BE2C (cell line): ENCODE results near the gene C5orf58.

DNA sequence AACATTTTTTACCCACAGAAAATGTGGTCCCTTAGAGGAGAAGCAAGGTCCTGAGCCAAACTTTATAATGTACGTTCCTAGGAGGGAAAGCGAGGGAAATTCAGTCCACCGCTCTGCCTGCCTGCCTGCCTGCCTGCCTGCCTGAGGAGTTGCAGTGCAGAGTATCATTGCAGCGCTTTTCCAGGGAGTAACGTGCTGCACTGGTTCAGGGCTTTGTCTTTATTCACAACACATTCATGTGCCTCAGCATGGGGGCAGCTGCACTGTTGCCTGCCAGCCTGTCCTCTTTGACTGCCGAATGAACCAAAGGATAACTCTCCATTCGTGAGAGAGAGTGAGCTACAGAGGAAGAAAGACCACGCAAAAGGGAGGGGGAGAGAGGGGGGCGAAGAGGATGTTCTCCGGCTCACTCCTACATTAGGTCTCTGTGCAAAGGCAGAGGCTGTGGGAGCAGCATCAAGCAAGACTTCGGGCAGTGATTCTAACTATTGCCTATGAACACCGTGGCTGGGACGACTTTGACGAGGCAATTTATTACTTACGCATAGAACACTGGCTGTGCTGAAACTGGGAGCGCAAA is 791.2 kb downstream of the MAT2B start:
- RRBS: no CpG with 5 or more reads among the region's 16 CpGs

GRCh38 chr5:167459426-167459691 is 480.5 kb downstream of the TENM2 start:
- RRBS: no CpG with 5 or more reads among the region's 1 CpG

DNA sequence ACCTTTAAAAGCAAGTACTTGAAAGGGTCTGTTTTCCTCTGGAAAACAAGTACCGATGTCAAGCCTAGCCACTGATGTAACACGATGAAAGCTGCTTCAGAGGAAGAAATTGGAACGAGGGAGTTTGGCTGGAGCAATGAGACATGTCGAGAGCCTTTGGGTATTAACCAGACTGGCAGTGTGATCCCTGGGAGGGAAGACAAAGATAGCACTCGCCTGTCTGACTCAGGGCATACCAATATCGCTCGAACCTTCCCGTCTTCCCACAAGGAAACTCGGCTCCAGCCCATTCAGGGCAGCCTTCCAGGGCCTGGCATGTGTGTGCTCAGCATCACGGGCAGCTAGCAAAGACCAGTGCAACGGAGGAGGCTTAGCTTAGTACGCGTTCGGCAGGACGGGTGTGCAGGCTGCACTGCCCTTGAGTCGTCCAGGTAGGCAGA is 356.9 kb upstream of the WWC1 start:
- RRBS: no CpG with 5 or more reads among the region's 16 CpGs

DNA sequence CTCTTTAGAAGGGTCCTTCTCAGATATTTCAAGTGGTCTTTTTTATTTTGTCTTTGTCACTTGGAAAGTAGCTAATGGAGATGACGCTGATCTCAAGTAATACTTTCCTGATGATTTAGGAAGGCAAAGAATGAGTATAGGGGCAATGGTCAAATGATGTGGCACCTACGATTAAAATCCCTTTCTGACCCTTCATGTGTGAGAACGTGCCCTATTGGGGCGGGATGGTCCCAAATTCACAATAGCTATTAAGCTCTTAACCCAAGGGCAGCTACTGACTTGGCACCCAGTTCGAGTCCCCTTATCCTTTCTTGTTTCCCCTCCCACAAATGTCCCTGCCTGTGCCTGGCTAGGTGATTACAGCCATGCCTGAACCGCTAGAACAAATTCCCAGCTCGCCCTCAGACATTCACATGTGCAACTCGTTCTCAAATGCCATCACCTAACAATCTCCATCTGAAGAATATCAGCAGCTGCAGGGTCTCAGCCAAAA is 347.5 kb upstream of the WWC1 start:
- RRBS: no CpG with 5 or more reads among the region's 8 CpGs

GRCh38 chr5:167945512-167946130 is 345.8 kb upstream of the WWC1 start:
- RRBS: no CpG with 5 or more reads among the region's 12 CpGs

- RRBS: no CpG with 5 or more reads among the region's 20 CpGs
Measured at GRCh38 chr5:168262730-168263453, 28.6 kb upstream of the WWC1 start.

DNA sequence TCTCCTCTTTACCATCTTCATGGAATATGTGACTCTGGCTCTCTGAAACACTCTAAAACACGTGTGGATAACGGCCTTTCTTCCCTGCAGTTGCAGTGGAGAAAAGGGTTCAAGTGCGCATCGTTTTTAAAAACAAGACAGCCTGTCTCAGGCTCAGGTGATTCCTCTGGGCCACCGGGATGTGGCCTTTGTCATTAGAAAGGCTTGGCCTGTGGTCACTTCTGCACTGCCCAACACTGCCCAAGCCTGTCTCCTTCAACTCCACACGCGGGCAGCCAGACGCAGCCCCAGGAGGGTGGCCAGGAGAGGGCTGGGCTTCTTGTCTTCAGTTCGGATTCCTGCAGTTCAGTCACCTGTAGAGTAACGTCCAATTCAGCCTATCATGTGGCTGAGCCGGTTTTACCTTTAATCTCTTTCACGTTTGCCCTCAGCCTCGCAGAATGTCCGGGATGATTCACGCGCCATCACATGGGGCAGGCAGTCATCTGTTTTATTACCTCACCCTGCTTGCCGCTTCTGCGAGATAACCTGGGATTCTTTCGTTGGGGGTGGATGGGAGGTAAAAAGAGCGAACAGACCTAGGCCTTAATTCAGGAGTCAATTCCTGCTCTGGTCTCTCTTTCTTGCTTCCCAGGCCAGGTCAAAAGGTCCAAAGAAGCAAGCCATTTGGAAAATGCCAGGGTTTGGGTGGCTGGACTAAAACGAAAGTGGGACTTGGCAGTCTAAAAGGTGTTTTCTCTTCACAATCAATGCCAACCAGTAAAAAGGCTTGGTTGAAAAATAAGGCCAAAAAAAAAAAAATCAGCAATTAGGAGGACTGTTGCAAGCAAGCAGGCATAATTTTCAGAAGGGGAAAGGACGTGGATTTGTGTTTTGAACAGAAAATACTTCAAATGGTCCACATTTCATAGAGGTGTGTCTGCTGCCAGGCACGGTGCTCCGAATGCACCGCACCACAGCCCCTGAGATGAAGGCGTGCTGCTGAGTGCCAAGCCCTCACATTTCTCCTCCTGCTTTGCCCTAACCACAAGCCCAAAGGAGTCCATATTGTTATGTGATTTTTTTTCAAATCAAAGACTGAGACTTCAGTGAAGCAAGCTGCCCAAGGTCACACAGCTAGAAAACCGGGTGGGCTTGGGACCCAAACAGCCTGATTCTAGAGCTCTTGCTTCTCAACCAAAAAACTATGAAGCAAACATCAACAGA is 2.9 kb upstream of the WWC1 start:
- RRBS: no CpG with 5 or more reads among the region's 27 CpGs

- RRBS: no CpG with 5 or more reads among the region's 4 CpGs
Measured at GRCh38 chr5:168328830-168329268, 37.4 kb downstream of the WWC1 start.

DNA sequence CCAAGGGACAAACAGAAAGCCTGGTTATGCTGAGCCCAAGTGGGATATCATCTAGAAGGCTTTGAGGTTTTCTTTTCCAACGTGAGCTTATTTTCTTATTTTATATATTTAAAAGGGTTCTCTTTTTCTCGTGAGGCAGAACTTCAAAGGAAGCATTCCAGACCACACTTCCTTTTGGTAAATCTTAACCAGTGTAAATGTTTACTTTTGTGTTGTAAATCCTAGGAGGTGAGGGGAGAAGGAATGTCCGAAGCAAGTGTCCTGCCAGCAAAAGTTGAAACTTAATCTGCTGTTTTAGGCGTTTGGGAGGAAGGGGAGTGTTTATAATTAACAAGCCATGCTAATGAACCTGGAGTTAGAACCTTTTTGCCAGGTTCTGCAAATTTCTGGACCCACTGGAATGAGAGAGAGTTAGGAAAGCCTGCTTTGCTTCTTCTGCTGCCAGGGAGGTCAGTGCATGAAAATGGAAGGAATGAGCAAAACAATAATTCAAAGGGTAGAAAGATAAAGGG is 37.9 kb downstream of the WWC1 start:
- RRBS: no CpG with 5 or more reads among the region's 4 CpGs

DNA sequence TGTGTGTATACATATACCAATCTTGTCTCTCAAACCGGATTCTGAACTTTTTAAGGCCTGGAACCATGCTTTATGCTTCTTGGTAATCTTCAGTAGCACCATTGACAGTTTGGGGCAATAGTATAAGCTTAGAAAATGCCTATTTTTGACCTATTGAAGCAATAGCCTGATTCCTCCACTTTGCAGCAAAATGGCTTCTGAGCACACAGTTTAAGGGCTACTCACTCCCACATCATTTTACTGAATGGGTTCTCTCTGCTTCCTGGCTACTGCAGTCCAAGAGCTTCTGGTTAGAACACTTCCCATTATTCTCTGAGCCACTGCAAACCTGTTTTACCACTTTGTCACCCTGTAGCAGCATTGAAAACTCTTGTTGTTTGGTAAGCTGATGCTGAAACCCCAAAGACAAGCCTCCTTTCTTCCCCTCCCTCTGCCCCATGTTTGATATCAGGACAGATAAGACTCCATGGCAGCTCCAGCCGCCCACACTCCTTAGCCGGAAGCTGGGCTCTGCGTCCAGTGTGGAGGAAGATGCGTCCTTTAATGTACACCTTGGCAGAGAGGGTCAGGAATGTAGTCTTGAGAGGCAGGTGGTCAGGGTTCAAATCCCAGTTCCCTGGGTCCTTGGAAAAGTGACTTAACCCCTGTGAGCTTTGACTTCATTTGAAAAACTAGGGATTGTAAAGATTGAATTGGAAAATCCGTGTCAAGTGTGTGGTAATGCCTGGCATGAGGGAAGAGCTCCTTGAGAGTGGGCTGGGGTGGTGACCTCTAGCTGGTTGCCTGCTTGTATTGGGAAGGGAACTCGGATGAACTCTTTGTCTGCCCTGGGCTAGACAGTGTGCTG is 84.3 kb upstream of the RARS1 start:
- RRBS: no CpG with 5 or more reads among the region's 7 CpGs

GRCh38 chr5:168414061-168414614 is 72.1 kb upstream of the RARS1 start:
- RRBS: 34% methylated on average over 3 of the region's 10 CpGs

- RRBS: no CpG with 5 or more reads among the region's 2 CpGs
Measured at GRCh38 chr5:168562238-168562543, 17.0 kb downstream of the PANK3 start.

DNA sequence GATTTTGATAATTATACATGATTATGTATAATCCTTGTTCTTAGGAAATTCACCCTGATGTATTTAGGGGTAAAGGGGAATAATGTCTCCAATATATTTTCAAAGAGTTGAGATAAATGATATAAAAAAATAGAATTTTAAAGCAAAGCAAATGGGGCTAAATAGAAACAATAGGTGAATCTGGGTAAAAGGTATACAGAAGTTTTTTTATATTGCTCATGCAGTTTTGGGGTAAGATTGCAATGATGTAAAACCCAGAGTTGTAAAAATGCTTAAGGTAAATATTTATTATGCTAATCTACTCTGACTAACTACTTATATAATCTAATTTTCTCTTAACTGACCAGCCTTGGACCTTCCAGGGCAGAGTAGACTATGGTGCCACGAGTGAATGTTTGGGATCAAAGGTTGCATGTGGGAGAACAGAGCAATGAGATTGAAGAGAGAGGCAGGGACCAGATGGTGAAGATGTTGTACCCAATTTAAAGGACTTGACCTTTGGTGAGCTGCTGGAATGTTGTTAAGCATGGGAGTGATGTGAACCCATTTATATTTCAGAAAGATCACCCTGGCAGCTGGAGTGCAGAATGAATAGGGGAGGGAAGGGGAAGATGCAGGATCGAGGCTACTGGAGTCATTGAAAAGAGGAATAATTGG is 34.8 kb upstream of the PANK3 start:
- RRBS: no CpG with 5 or more reads among the region's 2 CpGs

GRCh38 chr5:168662134-168662897 is 83.1 kb upstream of the PANK3 start:
- RRBS: no CpG with 5 or more reads among the region's 7 CpGs

DNA sequence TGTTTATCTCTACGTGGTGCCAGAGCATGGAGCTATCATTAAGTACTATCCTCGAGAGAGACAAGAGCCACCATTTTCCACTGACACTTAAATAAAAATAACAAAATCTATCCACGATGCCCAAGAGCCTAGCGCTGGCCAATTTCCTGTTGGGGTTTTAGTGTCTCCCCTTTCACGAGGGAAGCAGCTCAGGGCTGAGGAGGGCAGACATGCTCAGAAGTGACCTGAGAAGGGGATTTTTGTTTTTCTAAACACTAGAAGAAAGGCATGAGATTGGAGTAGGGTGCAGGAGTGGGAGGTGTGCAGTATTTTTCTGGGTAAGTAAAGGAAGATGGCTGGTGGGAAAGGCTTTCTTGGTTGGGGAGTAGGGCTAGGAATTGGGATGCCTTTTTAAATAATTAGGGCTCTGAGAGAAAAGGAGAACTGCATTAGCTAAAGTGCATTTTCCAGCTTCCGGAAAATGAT is 307.3 kb upstream of the PANK3 start:
- RRBS: no CpG with 5 or more reads among the region's 6 CpGs

DNA sequence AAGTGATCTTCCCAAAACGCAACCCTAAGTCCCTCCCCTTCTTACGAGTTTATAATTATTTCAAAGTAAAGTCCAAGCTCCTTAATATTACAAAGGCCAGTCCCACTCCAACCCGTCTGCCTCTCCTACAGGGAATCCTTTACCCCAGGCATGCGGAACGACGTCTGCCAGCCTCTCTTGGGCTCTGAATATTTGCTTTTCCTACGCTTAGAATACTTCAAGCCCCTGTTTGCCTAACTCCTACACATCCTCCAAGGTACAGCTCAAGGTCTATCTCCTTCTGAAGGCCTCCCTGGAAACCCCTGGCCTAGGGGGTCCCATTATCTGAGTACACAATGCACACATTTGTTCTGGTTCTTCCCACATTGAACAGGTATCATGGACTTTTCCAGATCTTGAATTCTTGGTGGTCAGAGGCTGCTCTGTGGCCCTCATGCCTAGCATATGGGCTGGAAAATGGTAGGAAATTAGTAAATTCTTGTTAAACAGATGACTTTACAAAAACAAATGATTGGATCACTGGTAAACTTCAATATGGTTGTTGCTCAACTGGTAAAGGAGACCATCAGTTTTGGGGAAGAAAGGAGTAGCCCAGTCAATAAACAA is 246.3 kb downstream of the SLIT3 start:
- RRBS: no CpG with 5 or more reads among the region's 7 CpGs

DNA sequence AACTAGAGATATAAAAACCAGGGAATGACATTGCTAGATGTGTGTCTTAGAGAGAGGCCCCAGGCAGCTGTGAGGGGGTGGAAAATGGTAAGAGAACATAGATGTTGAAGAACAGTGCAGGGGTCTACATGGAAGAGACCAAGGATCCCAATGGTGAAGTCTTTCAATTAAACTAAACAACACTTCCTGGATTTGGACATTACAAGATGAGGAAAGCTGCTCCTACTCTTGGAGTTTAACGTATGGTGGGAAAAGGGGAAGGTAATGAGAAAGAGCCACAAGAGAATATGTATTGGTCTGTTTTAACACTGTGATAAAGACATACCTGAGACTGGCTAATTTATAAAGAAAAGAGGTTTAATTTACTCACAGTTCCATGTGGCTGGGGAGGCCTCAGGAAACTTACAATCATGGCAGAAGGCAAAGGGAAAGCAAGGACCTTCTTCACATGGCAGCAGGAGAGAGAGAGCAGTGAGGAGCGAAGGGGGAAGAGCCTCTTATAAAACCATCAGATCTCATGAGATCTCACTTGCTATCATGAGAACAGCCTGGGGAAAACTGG is 124.7 kb downstream of the INSYN2B start:
- RRBS: no CpG with 5 or more reads among the region's 2 CpGs

- RRBS: no CpG with 5 or more reads among the region's 7 CpGs
Measured at GRCh38 chr5:169980631-169981116, 379 bp upstream of the INSYN2B start.

DNA sequence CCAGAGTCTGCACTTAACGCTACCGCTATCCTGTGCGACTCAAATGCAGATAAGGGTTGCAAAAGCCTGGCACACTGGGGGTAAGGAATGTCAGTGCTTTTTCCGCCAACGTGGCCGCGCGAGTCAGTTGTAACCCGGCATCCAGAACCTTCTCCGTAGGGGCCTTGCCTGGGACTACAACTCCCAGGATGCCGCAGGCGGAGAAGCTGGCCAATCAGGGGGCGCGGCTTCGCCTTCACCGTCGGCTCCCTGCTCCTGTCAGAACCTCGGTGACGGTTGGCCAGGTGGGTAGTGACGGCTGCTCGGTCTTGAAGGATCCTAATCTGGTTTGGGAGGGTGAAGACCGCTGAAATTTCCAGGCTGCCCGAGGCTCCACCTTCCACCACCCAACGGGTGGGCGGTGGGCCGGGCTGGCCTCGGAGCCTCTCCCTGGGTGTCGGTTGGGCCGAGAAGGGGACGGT is at the start of gene C5orf58:
C5orf58 (plus strand) TSS at position 262 of the 461 bp plus-strand sequence.
- RRBS: 88% methylated on average over 3 of the region's 30 CpGs

DNA sequence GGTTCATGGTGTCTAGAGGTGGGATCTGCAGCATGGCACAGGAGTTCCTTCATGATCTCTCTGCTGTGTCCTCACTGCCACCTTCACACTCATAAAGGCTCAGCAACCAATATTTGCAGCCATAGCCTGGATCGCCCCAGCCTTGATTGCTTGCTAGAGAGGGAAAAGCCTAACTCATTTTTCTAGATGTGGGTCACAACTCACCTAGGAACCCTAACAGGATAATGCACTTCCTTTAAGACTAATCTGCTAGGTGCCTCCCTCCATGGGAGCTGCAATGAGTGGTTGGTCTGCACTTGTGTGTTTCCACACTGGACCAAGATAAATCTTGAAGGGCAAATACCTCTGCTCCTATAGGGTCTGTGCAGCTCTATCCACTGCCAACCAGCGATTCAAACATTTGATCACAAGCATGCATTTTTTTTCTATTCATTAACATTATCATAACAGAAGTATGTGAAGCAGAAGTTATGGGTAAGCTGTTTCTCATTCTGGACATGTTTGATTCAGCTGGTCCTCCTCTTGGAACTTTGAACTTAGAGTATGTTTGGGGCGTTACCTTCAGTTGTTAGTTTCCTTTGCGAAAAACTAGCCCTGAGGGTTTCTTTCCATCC is 16.9 kb downstream of the C5orf58 start:
- RRBS: no CpG with 5 or more reads among the region's 4 CpGs